ENCODE data around the genes CLDND2, ZNF614 and ZNF611.

GRCh38 chr19:51368602-51369206, at the start of gene CLDND2:
Gene CLDND2, minus strand, starts transcription at chr19:51369003.
- RRBS: no CpG with 5 or more reads among the region's 11 CpGs

DNA sequence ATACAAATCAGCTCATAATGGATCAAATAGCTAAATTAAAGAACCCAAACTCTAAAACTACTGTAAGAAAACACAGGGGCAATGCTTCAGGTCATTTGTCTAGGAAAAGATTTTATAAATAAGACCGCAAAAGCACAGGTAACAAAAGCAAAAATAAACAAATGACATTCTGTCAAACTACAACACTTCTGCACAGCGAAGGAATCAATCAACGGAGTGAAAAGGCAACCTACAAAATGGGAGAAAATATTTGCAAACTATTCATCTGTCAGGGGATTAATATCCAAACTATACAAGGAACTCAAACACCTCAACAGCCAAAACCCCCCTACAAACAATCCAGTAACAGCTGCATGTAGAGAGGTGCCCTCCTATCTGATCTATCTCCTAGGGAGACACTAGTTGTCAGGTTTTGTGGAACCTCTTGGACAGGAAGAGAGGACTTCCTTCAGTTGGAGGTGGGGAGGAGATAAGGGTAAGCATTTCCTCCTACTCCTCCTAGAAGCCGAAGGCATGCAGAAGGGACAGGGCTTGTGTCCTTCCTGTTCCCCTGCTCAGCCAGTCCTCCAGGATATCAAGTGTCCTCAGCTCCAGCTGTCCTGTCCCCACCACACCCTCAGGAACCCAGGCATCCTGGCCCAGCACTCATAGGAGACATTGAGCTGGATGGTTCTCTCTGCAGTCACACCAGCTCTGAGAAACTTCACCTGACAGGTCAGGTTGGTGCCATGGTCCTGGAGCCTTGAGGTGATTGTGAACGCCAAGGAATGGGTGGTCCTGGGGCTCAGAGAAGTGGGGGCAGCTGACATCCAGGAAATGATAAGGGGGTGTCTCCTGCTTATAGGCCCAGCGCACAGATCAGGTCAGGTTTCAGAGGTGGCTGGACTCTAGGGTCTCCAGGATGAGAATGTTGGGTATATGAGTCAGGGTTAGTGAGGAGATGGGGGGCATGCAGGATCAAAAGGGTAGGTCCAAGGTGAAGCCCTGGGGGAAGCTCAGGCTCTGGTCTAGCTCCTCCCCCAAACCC, 9.8 kb upstream of the SIGLEC8 start:
- RRBS: no CpG with 5 or more reads among the region's 6 CpGs

DNA sequence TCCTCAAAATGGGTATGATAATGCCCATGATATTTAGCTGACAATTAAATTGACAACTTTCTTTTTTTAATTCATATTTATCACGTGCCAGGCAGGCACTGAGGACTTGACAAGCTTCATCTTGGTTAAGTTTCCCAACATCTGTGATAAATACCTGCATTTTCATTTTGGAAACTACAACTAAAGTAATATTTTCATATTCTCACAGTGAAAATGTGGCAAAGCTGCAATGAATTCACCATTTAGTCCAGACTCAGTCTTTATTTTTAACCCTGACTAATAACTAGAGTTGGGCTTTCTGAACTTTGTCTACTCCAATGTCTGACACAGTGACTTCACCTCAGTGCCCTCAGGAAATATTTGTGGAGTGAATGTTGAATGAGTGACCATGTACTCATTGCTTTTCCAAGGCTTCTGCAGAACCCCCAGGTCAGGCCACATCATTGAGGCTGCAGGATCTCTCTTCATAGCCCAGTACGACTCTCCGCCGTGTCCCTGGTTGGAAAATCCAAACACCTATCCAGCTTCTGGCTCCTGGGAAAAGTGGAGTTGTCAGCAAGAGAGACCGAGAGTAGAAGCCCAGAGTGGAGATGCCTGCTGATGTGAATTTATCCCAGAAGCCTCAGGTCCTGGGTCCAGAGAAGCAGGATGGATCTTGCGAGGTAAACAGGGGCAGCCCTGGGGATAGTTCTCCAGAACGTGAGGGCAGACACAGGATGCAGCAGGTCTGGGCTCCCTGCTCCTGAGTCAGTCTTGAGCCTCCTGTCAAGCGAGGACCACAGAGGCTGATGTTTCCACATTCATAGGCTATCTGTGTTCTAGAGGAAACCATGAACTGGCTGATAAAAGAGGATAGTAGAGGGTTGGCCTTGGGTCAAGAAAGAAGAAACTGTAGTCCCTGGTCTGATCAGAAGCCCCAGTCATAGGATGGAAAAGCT, 1.9 kb downstream of the ZNF175 start:
- RRBS: no CpG with 5 or more reads among the region's 8 CpGs

DNA sequence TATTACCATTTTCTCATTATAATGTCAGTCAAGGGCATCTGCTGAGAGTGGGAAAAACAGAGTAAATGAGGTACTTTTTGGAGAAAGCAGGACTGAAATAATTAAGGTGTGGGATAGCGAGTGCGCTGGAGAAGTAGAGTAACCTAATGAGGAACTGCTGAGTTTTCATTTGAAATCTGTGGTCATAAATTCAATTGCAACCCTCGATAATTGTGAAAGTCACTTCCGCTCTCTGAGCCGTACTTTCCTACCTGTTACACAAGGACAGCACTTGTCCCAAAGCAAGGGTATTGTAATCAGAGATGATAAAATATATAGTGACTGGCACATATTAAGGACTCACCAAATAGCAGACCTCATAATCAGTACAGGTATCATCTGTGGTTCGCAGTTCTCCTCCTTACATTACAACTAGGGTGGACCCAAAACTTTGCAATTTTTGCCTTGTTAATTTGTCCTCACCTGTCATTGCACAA, 3.4 kb downstream of the FPR2 start:
- RRBS: no CpG with 5 or more reads among the region's 6 CpGs

GRCh38 chr19:51899811-51900663, 4.8 kb downstream of the ZNF649 start:
- RRBS: no CpG with 5 or more reads among the region's 7 CpGs

- RRBS: no CpG with 5 or more reads among the region's 8 CpGs
These were observed 10.6 kb downstream of the ZNF350 start for GRCh38 chr19:51976128-51976410.

GRCh38 chr19:52027875-52028816, at the start of gene ZNF614:
Gene ZNF614, minus strand, starts transcription at chr19:52028379.
- RRBS: 2% methylated on average over 7 of the region's 56 CpGs

GRCh38 chr19:52138287-52138567, 1.5 kb downstream of the ZNF616 start:
- RRBS: no CpG with 5 or more reads among the region's 3 CpGs

GRCh38 chr19:52170286-52171318, 819 bp downstream of the ZNF836 start:
- RRBS: 2% methylated on average over 7 of the region's 34 CpGs

DNA sequence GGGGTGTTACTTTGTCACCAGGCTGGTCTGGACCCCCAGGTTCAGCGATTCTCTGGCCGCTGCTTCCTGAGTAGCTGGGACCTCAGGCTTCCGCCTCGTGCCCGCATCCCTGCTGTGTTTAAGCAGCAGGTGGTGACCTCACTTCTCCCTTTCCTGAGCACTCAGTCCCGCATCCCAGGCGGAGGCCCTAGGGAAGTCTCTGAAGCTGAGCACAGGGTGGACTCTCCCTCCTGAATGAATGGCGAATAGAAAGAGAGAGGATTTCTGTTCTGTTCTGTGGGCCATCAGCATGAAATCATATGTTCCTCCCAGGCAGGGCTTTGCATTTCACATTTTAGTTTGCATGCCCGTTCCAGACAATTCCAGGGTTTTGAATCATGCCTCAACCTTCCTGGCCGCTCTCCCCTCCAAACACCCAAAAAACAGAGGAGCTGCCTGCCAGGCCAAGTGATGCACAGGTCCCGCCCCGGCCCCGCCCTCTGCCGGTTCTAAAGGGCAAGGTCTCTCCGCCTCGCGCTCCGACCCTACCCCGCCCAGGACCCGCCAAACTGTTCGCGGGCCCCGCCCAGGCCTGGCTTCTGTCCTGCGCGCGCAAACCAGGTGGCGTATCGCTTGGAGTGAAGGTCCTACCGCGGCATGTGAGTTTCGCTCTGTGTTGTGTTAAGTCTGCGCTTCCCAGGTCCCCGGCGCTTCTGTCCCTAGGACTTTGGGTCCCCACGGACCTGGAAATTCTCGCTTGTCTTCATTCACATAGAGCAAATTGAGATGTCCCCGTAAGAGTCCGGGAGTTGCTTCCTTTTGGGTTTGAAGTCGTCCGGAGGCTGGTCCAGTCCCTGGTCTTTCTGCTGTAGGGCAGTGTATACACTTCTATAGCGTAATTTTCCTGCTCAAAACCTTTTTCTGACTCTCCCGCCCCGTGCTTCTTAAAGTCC, 35.0 kb upstream of the ZNF808 start:
- RRBS: 60% methylated on average over 5 of the region's 43 CpGs

GRCh38 chr19:52645001-52645319, 45.3 kb downstream of the ENSG00000269825 start:
- RRBS: no CpG with 5 or more reads among the region's 4 CpGs

DNA sequence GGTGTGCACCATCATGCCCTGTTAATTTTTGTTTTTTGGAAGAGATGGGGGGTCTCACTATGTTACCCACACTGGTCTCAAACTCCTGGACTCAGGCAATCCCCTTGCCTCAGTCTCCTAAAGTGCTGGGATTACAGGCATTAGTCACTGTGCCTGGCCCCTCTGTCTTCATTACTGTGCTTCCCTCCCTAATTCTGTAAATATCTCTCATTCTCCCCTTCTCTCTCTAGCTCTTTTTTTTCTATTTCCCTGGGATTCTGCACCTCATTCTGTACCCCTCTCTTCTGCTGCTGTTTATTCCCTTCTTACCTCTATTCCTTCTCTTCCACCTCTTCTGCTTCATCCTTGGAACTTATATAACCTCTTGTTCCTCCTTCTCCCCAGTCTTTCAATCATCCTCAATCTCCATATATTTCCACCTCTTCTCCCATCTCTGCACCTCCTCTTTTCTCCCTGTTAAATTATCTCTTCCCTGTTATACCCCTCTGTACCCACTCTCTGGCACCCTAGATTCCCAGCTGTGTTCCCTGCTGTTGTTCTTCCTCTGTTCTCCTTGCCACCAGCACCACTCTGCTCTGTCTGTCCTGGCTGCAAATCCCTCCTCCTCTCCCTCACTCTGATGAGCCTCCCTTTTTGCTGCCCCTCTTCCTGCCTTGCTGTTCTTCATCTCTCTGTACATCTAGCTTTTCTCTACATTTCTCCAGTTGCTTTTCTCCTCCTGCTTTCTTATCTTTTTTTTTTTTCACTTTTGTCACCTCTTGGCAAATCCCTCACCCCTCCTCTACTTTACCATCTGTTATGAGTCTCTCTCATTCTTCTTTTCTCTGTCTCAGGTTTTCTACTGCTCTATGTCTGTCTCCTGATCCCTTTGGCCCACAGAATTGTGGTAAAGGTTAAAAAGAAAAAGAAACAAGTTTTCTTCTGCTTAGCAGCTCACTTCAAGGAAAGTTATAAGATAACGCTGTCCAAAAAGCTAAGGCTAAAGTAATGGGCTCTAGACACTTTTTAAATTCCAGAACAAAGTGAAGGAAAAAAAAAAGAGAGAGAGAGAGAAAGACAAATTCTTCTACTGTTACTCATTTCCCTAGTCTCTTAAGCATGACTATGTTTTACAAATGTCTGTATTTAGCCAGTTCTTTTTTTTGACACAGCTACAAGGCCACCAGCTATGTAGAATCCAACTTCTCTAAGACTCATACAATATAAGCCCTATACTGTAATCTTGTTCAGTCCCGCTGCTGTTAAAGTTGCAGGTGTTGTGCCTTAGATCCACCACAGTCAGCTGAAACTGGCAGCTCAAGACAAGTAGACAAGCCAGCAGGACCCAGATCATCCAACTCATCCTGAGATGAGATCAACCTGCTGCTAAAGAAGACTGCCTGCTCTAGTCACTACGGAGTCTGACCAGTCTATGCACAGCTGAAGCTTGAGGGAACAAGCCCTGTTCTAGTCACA, 42.3 kb downstream of the ENSG00000269825 start:
- RRBS: no CpG with 5 or more reads among the region's 3 CpGs

DNA sequence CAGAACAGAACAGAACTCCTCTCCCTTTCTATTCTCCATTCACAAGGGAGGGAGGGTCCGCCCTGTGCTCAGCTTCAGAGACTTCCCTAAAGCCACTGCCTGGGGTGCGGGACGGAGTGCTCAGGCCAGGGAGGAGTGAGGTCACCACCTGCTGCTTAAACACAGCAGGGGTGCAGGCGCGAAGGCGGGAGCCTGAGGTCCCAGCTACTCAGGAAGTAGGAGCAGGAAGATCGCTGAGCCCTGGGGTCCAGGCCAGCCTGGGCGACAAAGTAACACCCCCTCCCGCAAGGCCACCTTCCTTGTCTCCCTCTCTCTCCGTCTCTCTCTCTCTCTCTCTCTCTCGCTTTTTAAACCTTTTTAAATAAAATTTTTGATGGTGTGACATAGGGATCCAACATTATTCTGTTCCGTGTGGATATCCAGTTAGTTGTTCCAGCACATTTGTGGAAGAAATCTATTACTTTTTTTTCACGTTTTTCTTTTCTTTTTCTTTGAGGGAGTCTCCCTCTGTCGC, 574 bp upstream of the ENSG00000269825 start:
- RRBS: no CpG with 5 or more reads among the region's 14 CpGs

GRCh38 chr19:52734915-52735329, at the start of gene ZNF611:
Gene ZNF611, minus strand, starts transcription at chr19:52735044.
- RRBS: no CpG with 5 or more reads among the region's 28 CpGs

- RRBS: no CpG with 5 or more reads among the region's 20 CpGs
These were observed 18.4 kb downstream of the ZNF816 start for GRCh38 chr19:52944141-52944885.

DNA sequence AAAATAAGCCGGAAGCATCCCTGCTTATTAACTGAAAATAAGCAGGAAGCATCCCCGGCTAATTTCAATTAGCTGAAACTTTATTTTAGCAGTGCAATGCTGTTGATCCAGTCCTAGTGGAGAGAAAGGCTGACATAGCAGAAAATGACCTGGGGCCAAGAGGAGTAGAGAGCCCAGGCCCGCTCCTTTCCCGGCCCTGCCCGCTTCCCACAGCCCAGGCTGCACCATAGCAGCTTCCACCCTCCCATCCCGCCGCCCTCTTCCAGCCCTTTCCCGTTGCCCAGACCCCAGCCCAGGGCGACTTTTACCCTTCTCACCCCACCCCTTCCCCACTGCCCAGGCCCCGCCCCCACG, 8.5 kb downstream of the ZNF160 start:
- RRBS: no CpG with 5 or more reads among the region's 11 CpGs

DNA sequence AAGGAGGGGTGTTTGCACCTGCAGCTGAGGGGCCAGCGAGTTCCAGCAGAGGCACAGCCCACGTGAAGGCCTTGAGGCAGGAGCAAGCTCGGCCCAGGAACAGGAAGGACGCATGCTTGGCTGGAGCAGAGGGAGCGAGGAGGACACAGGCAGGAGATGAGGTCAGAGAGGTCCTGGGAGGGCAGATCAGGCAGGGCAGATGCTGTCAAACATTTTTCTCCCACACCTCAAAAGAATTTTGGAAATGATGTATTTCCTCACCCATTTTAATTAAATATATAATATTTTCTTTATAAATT, 9.3 kb downstream of the ZNF415 start:
- RRBS: no CpG with 5 or more reads among the region's 5 CpGs

DNA sequence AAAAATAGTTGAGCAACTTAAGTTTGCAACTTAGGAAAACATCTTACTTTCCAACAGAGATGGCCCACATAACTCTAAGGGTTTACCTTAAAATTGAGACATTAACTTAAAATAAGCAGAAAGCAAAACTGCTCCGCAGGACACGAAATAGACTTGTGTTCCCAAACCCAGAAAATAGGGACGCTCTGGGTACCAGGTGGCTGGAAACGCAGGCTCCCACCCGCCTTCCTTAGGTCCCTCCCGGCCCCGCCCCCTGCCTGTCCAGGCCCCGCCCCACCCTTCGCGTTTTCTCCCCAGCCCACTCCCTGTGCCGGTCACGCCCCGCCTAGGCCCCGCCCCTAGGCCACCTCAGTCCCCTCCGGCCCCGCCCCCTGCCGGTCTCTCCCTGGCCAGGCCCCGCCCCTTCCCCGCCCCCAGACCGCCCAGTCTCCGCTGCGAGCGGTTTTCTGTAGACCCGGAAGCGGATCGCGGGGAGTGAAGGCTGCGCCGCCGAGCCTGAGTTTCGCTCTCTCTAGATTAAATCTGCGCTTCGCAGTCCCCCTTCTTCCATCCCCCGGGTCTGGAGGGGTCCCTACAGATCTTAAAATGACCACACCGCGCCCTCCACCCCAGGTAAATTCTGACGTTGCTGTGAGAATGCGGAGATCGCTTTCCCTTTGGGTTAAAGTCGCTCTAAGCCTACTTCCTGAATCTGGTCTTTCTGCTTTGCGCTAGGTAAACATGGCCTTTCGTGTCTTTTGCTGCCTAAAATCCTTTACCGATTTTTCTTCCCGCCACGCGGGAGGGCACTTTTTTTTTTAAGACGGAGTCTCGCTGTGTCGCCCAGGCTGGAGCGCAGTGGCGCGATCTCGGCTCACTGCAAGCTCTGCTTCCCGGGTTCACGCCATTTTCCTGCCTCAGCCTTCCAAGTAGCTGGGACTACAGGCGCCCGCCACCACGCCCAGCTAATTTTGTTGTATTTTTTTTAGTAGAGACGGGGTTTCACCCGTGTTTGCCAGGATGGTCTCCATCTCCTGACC, 3.8 kb upstream of the ZNF665 start:
- RRBS: 5% methylated on average over 22 of the region's 60 CpGs

GRCh38 chr19:53441606-53442632, 10.1 kb downstream of the ZNF761 start:
- RRBS: 100% methylated on average over 2 of the region's 13 CpGs

- RRBS: no CpG with 5 or more reads among the region's 13 CpGs
These were observed 26.1 kb upstream of the ZNF331 start for GRCh38 chr19:53511719-53512366.